Colon Carcinoma Metastatic in the Brain (tissue), 2 donors: ENCODE measurements around a stretch of chr11.

GRCh38 chr11:118074662-118075308, 2.1 kb upstream of the TMPRSS4 start:
- PRO-cap, 2 experiments = no peak in any of the 2 experiments

GRCh38 chr11:118084191-118084840, 2.4 kb downstream of the SMIM35 start:
- PRO-cap, 2 experiments = peak in 1 of 2 experiments; most common plus-strand start chr11:118084477 (in 1); most common minus-strand start chr11:118084425 (in 1)

GRCh38 chr11:118142618-118143220, 9.9 kb downstream of the SCN4B start:
- PRO-cap, 2 experiments = no peak in any of the 2 experiments

DNA sequence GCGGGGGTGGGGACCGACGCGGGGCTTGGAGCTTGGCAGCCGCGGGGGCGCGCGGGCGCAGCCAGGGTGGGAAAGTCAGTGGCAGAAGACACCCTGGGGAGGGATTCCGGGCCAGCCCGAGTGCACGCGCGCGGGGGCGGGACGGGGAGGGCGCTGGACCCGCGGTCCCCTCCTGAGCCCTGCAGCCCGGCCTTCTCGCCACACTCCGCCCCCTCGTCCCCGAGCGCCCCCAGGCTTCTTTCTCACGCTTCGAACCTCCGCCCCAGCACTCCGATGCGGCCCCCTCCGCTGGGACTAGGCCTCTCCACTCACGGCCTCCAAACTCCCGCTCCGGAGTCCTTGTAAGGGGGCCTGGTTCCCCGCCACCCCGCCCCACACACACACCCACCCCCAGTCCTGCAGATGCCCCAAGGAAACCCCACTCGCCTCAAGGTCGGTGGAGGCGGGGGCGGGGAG, 6.7 kb downstream of the SCN4B start:
- PRO-cap, 2 experiments = no peak in any of the 2 experiments

DNA sequence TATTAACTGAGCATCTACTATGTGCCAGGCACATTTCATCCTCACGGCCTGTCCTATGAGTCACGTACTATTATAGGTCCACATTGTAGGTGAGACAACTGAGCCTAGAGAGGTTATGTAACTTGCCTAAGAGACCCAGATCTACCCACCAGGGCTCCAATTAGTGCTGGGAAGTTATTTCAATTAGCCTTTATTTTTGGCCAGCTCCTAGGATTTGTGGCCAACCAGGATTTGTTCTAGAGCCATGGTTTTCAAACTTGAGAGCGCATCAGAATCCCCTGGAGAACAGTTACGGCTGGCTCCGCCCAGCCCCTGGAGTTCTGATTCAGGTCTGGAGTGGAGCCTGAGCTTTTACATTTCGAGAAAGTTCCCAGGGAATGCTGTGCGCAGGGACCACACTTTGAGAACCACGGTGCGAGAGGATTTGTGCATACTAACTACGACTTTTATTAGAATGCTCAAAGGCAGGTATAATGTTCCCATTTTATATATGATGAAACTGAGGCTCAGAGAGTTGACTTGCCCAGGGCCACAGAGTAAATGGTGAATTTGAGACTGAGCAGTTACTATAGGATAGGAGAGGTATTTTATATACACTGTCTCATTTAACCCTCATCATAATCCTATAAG, 5.8 kb downstream of the SCN4B start:
- PRO-cap, 2 experiments = no peak in any of the 2 experiments

- PRO-cap, 2 experiments = peak in 2 of 2 experiments; most common plus-strand start chr11:118202882 (in 1); most common minus-strand start chr11:118202707 (in 2)
Observed at GRCh38 chr11:118202623-118203277, 22.1 kb downstream of the JAML start.

GRCh38 chr11:118227835-118228534, 3.2 kb upstream of the JAML start:
- PRO-cap, 2 experiments = no peak in any of the 2 experiments

GRCh38 chr11:118530008-118530813, 781 bp upstream of the TMEM25 start:
- PRO-cap, 2 experiments = peak in 1 of 2 experiments; most common plus-strand start chr11:118530529 (in 1); most common minus-strand start chr11:118530749 (in 1)

DNA sequence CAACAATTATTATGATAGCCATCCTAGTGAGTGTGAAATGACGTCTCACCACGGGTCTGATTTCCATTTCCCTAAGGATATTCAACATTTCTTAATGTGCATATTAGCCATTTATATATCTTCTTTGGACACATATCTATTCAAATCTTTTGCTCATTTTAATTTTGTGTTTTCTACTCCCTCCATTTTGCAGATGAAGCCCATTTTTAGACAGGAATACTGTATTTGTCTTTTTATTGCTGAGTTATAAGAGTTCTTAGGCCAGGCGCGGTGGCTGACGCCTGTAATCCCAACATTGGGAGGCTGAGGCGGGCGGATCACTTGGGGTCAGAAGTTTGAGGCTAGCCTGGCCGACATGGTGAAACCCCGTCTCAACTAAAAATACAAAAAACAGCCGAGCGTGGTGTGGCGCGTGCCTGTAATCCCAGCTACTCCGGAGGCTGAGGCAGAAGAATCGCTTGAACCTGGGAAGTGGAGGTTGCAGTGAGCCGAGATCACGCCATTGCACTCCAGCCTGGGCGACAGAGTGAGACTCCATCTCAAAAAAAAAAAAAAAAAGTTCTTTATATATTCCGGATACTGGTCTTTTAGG, 564 bp upstream of the ARCN1 start:
- PRO-cap, 2 experiments = no peak in any of the 2 experiments

DNA sequence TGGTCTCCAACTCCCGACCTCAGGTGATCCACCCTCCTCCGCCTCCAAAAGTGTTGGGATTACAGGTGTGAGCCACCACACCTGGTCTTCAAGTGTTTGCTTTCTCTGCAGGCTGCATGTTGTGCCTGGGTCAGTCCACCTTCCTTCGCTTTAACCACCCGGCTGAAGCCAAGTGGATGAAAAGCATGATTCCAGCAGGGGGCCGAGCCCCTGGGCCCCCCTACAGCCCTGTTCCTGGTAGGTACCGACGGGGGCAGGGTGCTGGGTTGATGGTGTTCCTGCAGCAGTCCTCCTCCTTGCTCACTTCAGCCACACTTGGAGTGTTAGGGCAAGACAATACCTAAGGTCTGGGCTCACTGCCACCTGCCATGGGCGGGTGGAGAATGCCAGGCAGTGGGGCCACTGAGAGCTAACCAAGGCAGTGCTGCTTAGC, 17.4 kb downstream of the PHLDB1 start:
- PRO-cap, 2 experiments = no peak in any of the 2 experiments

DNA sequence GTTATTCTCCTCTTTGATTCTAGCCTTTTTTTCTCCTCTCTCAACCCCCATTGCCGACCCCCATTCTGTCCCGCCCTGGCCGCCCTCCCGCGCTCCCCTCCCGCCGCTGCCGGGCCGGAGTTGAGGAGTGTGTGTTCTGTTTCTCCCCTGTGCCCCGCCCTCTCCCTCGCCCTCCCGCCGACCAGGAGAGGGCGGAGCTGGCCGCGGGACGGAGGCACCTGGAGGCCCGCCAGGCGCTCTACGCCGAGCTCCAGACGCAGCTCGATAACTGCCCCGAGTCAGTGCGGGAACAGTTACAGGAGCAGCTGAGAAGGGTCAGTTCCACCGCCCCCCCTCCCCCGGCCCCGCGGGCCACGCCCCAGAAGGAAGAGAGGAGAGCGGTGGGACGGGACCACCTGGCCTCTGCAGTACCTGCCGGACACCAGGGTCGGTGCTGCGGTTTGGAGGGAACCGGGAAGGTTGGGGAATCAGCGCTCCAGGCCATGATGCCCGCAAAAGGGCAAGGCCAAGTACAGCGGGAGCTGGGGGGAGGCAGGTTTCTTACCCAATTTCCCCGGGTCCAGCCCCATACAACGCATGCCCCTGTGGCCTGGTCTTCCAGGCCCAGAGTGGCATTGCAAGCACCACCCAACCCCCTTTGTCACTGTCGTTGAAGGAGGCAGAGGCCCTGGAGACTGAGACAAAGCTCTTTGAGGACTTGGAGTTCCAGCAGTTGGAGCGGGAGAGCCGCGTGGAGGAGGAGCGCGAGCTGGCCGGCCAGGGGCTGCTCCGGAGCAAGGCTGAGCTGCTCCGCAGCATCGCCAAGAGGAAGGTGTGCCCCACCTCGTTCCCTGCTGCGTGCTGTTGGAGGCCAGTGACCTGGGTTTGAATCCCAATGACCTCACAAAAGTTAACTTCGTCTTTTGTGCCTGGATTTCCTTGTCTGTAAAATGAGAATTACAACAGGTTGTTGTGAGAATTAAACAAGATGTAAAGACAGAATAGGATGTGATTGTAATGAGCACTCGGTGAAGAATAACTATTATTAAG, 27.6 kb downstream of the PHLDB1 start:
- PRO-cap, 2 experiments = peak in 1 of 2 experiments; most common plus-strand start position 276 of the sequence (in 1); most common minus-strand start position 163 of the sequence (in 1)

- PRO-cap, 2 experiments = no peak in any of the 2 experiments
Observed at GRCh38 chr11:118789953-118790376, 999 bp downstream of the DDX6 start.

DNA sequence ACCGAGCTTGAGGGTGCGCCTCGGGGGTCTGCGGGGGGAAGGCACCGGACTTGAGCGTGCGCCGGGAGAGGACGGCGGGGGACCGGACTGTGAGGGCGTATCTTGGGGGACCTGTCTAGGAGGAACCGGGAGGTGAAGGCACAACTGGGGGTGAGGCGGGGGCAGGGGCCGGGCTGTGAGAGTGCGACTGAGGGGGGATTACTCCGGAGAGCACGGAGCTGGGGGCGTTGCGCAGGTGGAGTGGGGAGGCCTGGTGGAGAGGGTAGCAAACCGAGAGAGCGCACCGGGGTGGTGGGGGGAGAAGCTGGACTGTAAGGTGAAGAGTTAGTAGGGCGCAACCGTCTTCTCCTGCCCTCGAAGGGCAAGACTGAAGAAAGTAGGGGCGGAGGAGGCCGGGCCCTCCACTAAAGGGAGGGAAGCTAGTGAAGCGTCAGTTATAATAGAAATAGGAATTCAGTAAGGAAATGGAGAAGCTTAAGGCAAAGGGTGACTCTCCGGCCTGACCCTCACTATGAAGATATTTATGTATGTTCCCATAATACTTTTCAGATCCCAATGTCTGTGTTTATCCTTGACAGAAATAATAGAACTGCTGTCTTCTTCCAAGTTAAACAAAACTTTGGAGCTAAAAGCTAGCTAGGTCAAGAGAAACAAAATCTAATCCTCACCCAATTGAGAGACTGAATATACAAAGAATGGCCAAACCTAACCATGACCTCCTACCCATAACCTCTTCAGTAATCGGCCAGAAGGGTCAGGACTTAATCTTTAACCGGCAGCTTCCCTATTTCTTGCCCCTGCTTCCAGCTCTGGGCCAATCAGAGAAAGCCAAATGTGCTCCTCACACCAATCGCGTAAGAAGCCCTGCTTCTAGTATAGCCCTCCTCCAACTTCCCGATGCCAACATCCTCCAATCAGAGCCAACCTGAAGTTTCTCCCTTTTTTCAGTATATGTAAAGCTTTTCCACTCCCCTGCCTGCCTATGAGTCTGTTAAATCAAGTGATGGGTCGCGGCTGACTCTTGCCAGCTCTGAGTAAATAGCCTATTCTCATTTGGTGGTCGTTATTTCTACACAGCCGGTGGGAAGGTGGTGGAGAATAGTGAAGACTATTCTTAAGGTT, 1.5 kb upstream of the DDX6 start:
- PRO-cap, 2 experiments = peak in 1 of 2 experiments; most common plus-strand start position 983 of the sequence (in 1); most common minus-strand start position 736 of the sequence (in 1)

- PRO-cap, 2 experiments = no peak in any of the 2 experiments
Observed at GRCh38 chr11:118820865-118821390, 30.0 kb upstream of the DDX6 start.

GRCh38 chr11:118897065-118897455, 13.4 kb downstream of the CXCR5 start:
- PRO-cap, 2 experiments = no peak in any of the 2 experiments

- PRO-cap, 2 experiments = no peak in any of the 2 experiments
Observed at GRCh38 chr11:118907147-118908256, 18.2 kb downstream of the BCL9L start.

DNA sequence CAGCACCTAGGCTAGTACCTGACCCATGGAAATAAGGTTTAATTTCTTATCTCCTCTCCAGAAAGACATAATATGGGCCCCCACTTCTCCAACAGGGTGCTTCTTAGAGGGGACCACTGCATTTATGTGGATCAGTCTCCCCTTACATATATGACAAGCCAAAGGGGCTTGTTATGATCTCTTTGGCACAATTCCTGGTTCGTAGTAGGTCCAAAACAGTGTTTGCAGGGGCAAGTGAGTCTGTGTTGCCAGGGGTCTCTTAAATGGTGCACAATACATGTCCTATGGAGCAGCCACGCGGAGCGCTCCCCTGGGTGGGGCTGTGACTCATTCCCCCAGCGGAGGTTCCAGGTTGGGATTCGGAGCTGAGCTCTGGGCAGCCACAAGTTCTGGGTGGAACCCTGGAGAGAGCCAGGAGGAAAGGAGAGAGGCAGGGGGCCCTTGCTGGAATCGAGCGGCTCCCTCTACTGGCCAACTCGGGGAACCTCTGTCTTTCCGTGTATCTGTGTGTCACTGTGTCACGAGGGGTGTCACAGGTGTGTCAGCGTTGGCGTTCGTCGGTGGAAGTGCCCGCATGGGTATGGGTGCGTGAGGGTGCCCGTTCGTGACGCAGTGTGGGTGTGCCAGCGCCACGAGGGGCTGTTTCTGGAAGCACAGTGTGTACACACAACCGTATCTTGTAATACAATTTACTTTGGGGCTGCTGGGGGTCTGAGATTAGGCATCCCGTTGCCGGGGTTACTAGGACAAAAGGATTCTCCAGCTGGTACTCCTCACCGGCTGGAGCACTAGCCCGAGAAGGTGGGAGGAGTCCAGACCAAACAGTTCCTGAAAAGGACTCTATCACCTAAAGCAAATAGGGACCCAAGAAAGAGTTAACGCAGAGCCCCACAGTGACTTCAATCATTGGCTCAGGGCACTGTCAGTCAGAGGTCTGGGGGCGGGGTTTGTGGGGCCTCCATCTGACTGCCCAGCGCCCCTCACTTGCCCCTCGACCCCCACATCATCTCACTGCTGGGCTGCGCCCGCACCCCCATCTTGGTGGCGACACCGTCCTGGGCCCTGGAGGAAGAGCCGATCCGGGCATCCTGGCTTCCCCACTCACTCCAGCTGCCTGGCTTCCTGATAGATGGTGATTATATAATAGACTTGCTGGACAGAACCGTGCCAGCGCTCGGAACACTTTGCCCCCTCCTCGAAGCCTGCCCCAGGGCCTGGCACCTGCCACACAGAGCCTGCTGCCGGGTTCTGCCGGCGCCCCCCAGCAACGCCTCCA, 2.5 kb upstream of the BCL9L start:
- PRO-cap, 2 experiments = peak in 2 of 2 experiments; most common plus-strand start position 550 of the sequence (in 2); most common minus-strand start position 333 of the sequence (in 1)

- PRO-cap, 2 experiments = no peak in any of the 2 experiments
Observed at GRCh38 chr11:119014529-119014717, 3.7 kb downstream of the RPS25 start.

- PRO-cap, 2 experiments = peak in 2 of 2 experiments; most common plus-strand start chr11:119029532 (in 1); most common minus-strand start chr11:119029453 (in 2)
Observed at GRCh38 chr11:119028515-119029707, 10.3 kb downstream of the TRAPPC4 start.

GRCh38 chr11:119049646-119049895, 7.4 kb downstream of the HYOU1 start:
- PRO-cap, 2 experiments = no peak in any of the 2 experiments